ENCODE measurements around the genes PITPNM3, DVL2 and SPEM2.

DNA sequence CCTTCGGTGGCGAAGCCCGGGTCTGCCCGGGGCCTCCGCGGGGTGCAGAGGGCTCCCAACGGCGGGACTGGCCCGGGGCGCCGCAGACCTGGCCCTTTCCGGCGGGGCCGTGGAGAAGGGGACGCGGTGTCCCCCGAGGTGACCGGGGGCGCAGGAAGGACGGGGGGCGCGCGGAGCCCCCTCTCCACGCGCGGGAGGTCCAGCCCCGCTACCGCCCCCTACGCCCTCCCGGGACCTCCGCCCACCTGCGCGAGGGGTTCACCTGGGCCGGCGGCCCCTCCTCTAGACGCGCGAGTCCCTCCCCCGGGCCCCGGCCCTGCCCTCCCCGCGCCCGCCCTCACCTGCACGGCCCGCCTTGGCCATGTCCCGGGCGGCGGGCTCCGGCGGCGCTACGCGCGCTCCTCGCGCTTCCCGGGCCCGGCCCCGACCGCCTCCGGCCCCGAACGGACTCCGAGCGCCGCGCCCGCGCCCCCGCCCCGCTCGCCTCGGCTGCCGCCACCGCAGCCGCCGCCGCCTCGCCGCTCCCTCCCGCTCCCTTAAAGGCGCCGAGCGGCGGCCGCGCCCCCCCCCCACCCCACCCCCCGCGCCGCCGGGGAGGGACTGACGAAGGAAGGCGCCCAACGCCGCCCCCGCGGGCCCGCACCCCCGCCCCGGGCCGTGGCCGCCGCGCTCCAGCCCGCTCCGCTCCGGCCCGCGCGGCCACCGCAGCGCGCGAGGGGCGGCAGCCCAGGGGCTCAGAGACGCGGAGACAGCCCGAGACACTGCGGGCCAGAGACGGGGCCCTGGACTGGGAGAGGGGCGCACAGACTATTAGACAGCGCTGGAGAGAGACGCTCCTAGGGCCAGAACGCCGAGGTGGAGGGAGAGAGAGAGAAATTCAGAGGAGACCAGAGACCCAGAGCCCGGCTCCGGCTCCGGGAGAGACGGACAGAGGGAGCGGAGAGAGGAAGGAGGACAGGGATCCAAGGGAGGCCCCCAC is at the start of gene PITPNM3:
Gene PITPNM3, minus strand, starts transcription at position 512 of the 979 bp plus-strand sequence.
- RRBS, result 2% methylated on average over 57 of the region's 130 CpGs

GRCh38 chr17:6642813-6643338 is 2.0 kb downstream of the TXNDC17 start:
- RRBS, result no CpG with 5 or more reads among the region's 4 CpGs

- RRBS, result no CpG with 5 or more reads among the region's 6 CpGs
These were observed 2.0 kb downstream of the C17orf100 start for GRCh38 chr17:6653296-6654198.

- RRBS, result 72% methylated on average over 6 of the region's 21 CpGs
These were observed 10.4 kb downstream of the SLC13A5 start for GRCh38 chr17:6702467-6703418.

DNA sequence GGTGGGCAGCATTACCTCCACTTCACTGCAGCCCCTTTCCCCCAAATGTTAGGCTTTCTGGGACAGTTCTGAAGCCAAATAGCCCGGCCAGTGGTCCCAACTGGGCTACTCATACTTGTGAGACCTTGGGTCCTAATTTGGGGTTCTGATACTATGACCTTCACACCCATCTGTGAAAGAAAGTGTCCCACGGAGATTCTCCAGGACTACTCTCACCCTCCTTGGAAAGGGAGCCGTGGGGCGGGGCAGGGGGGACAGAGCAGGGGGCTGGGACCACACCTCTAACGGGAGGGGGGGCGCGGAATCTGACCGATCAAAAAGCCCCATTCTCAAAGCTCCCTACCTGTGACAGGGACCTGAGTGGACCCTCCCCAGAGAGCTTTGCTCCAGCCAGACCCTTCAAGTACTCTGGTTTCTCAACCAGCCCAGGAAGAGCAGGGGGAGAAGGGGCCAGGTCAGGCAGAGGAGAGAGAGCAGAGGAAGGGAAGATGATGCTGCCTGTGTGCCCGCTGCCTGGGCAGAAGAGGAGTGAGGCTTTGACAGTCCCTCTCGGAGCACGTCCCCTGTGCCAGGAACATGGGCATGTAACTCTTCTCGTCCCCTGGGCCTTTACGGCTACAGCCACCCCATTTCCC is 563 bp downstream of the XAF1 start:
- RRBS, result no CpG with 5 or more reads among the region's 13 CpGs

GRCh38 chr17:6757583-6758134 is 1.8 kb downstream of the XAF1 start:
- RRBS, result no CpG with 5 or more reads among the region's 1 CpG

GRCh38 chr17:6936208-6937080 is 59.4 kb upstream of the ALOX12 start:
- RRBS, result no CpG with 5 or more reads among the region's 8 CpGs

DNA sequence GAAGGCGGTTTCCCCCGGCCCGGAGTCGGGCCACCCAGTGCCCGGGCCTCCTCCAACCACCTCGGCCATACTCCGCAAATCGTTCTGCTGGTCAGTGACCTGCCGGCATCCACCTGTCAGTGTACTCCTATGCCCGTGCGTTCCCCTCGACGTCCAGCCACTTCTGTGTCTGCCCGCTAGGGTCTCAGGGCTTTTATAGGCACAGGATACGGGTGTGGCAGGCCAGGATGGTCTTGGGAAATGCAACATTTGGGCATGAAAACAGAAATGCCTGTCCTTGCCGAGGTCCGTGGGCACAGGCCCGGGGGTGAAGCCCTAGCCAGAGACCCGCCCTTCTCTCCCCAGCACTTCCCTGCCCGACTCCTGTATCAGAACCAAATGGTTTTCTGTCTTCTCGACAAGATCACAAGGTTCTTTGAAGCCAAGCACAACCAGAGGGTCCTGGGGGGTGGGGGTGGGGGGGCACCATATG is 19.4 kb upstream of the ASGR2 start:
- RRBS, result 67% methylated on average over 5 of the region's 21 CpGs

- RRBS, result no CpG with 5 or more reads among the region's 19 CpGs
These were observed 1.0 kb downstream of the ASGR1 start for GRCh38 chr17:7177997-7178743.

DNA sequence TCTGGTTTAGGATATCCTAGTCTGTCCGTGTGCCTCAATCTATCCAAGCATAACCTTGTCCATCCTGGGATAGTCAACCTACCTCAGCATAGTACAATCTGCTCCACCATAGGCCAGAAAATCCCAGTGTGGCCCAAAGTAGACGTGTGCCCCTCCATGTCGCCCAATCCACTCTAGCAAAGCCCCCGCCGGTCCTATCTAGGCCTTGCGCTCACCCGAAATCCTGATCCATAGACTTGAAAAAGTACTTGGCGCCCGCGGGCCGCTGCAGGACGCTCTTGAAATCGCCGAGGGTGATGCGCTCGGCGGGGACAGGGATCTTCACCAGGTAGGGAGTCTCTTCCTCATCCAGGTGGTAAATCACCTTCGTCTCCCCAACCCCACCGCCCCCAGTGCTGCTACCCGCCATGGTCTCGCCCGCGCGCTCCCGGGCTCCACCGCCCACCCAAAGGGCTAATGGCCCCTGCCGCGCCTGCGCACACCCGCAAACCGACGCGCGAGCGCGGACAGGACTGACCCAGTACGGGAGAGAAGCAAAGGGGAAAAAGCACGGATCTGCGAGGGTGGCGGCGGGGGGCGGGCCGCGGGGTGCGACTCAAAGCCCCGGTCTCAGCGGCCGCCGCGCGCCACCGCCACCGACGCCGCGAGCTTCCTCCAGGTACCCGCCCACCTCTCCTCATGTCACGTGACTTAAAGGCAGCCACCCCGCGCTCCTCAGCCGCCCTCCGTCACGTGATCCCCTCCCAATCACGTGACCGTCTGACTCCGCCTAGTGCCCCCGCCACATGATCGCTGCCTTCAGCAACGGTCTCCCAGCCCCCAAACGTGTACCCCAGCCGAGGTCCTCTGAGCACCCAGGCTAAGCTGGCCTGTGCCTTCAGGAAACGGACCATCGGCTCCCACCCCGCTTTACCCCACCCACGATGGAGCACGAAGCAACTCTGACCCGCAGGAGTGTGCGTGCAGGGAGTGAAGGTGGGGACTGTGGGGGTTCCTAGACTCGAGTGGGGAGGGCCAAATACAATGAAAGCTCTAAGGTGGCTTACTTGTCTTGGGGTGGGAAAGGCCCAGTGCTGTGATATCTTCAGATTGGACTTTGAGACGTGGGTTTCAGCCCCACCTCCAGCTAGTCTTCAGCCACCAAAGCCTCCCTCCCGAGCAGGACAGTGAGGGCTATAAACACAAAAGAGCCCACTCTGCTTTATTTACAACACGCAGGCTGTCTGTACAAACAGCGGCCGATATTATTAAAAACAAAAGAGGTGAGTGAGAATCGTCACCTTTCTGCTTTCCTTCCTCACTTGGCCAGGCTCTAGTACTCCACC is at the start of gene DVL2:
Gene DVL2, minus strand, starts transcription at position 664 of the 1,325 bp plus-strand sequence.
- RRBS, result no CpG with 5 or more reads among the region's 85 CpGs

GRCh38 chr17:7237447-7237836 is 1.8 kb downstream of the PHF23 start:
- RRBS, result 2% methylated on average over 5 of the region's 12 CpGs

GRCh38 chr17:7250554-7250899 is 1.0 kb downstream of the CTDNEP1 start:
- RRBS, result no CpG with 5 or more reads among the region's 8 CpGs

- RRBS, result 97% methylated on average over 3 of the region's 11 CpGs
These were observed 3.4 kb downstream of the CLDN7 start for GRCh38 chr17:7258432-7259631.

GRCh38 chr17:7261750-7262073 is 566 bp downstream of the CLDN7 start:
- RRBS, result 8% methylated on average over 1 of the region's 27 CpGs

GRCh38 chr17:7293627-7294323 is 664 bp downstream of the YBX2 start:
- RRBS, result 7% methylated on average over 8 of the region's 33 CpGs

- RRBS, result no CpG with 5 or more reads among the region's 6 CpGs
These were observed 1.4 kb downstream of the GPS2 start for GRCh38 chr17:7313717-7314288.

DNA sequence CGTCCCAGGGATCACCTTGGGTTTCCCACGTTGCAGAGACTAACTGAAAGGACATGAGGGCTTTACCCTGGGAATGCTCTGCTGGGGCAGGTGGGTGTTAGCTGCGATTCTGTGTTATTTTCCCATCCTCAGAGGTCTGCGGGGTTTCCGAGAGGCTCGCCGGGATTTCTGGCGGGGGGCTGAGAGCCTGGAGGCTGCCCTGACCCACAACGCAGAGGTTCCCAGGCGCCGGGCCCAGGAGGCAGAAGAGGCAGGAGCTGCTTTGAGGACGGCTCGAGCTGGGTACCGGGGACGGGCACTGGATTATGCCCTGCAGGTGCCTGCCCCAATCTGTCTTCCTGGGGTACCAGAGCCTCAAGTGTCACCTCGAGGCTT is 6.9 kb downstream of the ACAP1 start:
- RRBS, result 68% methylated on average over 8 of the region's 16 CpGs

- RRBS, result no CpG with 5 or more reads among the region's 13 CpGs
These were observed 1.3 kb downstream of the TMEM95 start for GRCh38 chr17:7356205-7356671.

GRCh38 chr17:7392861-7393569 is 1.3 kb downstream of the PLSCR3 start:
- RRBS, result 64% methylated on average over 15 of the region's 39 CpGs

DNA sequence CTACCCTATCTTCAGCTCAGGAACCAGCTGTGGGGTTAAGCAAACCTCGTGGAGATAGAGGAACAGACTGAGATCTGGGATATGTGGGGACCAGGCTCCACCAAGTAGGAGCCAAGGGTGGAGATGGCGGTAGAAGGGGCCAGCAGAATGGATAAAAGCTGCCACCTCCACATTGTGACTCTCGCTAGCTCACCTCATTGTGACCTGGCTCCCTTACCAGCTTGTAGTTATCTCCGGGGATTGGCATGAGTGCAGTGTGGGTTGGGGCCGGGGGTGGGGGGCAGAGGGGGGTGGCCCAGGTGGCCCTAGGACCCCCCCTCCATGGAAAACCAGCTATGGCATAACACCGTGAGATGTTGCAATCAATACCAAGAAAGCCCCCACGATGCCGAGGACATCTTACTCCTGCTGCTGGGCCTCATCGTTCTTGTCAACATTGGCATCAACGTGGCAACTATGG is at the start of gene SPEM2:
Gene SPEM2, plus strand, starts transcription at position 249 of the 460 bp plus-strand sequence.
- RRBS, result no CpG with 5 or more reads among the region's 10 CpGs

Measured in AG09319 (cell line).